Measurements from ENCODE around the genes H2AC1, SLC17A2, H2BC6 and H2BC7.

GRCh38 chr6:25139453-25140109 is 139.6 kb upstream of the CARMIL1 start:
- PRO-cap, result no peak

DNA sequence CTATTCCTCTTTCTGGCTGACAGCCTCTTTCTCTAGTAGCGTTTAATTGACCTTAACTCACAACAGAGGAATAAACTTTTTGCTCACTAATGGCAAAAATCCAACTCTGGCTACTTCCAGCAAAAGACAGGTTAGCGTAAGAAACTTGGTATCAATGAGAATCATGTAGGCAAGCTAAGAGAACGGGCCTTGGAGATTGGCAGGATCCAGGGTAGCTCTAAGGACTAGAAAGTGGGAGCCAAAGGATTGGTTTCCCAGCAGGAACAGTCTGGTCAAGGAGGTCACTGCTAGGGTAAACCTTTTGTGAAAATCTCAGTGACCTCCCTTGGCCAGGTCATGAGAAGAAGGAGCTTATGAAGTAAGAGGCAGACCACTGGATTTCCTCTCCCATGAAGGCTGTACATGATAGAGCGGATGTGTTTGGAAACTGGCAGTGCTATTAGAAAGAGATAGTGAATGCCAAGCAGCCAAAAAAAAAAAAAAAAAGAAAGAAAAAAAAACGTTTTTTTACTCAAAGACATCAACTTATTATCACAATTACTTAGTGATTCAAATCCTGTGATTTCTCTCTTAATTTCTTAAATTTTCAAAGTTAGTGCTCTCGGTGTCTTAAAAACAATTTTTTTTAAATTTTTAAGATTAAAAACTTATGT is 86.0 kb upstream of the CARMIL1 start:
- PRO-cap, result no peak

GRCh38 chr6:25218126-25218854 is 60.9 kb upstream of the CARMIL1 start:
- PRO-cap, result no peak

- PRO-cap, result no peak
These were observed 33.3 kb downstream of the CARMIL1 start for GRCh38 chr6:25312076-25313206.

DNA sequence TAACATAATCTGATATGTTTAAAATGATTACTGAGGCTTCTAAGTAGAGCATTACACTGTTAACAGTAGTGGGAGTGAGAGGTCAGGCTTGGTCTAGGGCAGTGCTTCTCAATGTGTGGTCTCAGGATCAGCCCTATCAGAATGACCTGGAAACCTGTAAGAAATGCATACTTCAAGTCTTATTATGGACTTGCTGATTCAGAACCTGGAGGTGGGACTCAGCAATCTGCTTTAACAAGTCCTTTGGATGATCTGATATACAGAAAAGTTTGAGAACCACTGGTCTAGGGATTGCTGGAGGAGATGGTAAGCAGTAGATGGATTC is 47.2 kb downstream of the CARMIL1 start:
- PRO-cap, result no peak

DNA sequence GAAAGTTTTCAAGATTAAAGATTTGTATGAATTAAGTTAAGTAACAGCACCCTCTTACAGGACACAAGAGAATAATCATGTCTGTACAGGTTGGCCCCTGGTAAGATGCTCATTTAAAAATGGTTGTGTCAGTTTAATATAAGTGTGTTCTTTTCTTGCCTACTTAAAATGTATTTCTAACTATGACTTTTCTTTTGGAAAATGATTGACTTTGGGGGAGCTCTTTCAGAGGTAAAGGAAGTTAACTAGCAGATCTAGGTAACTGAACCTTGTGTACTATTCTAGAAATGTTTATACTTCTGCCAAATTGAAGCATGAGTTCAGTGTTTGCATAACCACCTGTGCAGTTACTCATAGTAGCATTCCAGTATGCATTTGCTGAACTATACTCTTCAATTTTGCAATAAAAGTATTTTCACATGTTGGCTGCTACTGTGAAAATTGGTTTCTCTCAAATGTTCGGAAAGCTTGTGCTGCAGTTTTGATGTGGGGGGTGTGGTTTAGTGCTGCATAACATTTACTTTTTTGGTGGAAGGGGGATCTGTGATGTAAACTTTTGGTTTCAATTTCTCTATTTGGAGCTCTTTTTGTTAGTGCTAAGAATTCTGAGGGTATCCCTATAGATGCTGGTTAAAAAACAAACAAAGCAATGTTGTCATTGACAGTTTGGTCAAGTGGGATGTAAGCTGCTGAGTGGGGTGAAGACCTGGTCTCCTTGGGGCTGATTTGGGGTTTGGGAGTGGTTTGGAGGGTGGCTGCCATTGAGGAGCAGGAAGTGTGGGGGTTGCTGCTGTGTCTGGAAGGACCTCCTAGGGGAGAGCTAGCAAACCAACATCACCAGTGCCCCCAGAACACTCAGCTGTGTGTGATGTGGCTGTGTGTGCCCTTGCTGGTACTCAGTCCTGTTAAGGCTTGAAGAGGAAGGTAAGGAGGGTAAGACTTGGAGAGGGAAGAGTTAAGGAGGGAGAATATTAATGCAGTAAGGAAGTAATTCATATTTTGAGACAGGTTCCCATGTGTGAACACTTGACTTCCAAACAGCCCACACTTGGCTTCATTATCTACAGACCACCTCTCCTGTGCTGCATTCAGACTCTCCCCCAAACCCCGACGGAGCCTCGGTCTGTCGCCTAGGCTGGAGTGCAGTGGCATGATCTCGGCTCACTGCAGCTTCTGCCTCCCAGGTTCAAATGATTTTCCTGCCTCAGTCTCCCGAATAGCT is 87.9 kb downstream of the CARMIL1 start:
- PRO-cap, result no peak

DNA sequence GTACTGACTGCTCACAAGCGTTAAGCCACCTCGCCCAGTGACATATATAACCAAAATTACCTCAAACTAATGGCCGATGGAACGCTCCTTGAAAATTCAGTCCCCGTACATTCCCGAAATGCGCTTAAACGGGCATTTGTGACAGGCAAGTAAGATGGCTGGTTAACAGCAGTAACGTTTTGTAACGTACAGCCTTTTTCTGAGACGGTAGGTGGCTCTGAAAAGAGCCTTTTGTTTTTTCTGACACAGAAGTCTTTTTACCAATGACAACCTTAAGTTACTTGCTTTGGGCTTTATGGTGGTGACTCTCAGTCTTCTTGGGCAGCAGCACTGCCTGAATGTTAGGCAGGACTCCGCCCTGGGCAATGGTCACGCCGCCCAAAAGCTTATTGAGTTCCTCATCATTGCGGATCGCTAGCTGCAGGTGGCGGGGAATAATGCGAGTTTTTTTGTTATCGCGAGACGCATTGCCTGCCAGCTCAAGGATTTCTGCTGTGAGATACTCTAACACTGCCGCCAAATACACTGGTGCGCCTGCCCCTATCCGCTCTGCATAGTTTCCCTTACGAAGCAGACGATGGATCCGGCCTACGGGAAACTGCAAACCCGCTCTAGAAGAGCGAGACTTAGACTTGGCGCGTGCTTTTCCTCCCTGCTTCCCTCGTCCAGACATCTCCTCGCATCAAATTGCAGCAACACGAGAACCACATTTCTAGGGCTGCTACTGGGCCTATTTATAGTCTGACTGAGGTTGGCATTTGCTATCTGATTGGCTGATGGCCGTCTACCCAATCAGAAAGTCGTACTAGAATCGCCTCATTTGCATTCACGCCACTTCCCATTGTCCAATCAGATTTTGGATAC is at the start of gene H2AC1:
TSS of gene H2AC1 (minus strand) at position 708 of the 864 bp plus-strand sequence.
- PRO-cap, result no peak

DNA sequence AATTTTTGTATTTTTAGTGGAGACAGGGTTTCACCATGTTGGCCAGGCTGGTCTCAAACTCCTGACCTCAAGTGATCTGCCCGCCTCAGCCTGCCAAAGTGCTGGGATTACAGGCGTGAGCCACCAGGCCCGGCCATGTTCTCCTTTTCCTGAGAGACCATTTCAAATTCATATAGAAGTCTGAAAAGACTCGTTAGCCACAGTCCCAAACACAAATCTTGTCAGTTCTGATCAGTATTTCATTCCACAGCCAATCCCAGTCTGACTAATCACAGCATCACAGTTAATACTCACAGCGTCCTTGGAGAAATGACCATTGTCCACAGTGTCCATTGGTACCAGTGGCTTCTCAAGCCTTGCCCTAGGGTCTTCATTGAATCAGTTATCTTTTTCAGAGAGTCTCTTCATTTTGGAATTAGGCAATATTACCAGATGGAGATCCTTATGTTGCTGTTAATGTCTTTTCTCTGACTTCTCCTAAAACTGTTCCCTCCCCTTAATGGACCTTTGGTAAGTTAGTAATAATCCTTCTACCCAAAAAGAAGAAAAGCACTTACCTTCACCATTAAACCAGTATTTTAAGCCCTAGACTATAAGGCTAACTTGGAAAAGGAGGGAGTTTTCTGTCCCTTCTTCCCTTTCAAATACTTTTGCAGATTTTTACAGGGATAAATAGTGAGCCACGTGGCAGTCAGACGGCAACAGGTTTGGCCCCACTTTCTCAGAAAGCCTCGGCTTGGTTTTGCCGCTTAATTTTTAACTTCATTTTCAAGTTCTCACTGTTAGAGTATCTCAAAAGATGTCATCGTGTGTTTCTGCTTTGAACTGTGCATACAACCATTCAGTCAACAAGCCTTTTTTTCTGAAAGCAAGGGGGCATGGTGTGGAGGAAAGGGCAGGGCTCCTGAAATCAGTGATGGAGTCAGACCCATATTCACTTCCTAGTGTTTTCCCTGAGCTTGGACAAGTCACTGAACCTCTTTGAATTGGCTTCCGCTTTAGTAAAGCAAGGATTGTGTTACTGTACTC is at the start of gene SLC17A2:
TSS of gene SLC17A2 (minus strand) at position 709 of the 1,029 bp plus-strand sequence.
- PRO-cap, result no peak

- PRO-cap, result no peak
These were observed 369 bp upstream of the H3C3 start for GRCh38 chr6:26044913-26045117.

DNA sequence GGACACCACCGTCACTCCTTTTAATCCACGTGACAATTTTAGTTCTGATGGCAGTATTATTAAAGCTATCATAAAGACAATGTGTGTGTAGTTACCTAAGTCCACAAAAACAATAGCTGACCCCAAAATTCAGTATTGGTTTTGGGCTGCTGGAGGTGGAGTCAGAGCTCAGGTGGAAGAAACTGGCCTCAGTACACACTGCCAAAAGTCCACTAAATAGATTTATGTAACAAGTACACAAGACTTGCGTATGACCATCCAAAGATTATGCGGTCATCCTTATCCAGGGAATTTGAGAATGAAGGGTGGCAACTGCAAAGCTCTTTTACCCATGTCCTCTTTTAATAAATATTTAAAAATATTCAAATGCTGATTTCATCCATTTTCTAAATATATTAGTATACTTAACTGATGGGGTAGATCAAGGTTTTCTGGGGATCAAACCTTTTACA is 946 bp downstream of the H3C3 start:
- PRO-cap, result no peak

DNA sequence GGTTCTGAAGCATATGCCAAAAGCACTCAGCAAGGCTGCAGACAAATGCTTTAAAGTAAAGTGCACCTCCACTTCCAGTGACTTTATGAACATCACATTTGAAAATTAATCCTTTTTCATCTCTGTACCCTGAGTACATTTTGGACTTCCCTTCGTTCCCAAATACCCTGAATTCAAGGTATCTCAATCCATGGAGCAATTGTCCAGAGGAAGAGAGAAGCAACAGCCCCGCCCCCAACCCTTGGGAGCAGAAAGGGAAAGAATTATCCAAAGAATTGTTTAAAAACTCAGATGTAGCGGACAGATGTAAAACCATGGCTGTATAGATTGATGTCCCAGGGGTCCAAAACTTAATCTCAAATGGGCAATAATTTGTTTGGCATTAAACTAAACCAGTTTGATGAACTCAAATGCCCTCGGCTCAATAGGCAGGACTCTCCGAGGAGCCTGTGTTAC is 691 bp upstream of the H1-4 start:
- PRO-cap, result unidirectional peak, plus-strand start at position 198 of the sequence

DNA sequence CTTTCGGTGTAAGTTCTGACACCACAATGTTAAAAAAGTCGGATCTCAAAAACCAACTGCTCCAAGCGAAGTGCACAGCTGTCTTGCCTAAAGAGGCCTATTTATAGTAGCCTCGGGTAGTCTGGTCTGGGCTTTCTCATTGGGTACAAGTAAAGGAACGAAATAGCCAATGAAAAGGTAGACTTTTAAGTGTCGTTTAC is 206 bp upstream of the H2BC5 start:
- PRO-cap, result bidirectional peak, plus-strand start outside the sequence, minus-strand start at position 76 of the sequence

GRCh38 chr6:26166981-26167619 is 9.2 kb downstream of the H2BC5 start:
- PRO-cap, result no peak

DNA sequence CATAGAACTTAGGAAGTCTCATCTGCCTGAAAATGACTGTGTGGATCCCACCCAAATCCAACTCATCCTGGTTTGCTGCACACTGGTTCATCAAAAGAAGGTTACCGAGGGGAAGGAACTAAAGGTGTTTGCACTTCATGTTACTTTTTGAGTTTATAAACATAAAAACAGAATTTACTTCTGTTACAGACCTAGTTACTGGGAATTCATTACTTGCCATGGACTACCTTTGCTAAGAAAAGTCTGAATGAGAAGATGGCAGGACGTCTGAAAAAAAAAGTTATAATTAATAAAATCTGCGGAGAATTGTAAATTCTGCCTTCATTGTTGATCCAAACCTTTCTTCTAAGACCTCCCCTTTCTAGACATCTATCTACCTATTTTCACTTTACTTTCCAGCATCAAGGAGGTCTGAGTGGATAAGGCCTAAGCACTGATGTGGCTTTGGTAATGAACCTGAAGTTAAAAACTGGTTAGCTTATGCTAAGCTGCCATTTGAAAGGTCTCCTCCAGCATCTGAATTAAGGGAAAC is 12.5 kb upstream of the H2BC6 start:
- PRO-cap, result no peak

- PRO-cap, result bidirectional peak, plus-strand start at chr6:26183762, minus-strand start at chr6:26183608
These were observed at the start of gene H2BC6 for GRCh38 chr6:26183525-26184410. TSS of gene H2BC6 (plus strand) at chr6:26183761.

- PRO-cap, result bidirectional peak, plus-strand start at chr6:26199516, minus-strand start at chr6:26199293; bidirectional peak, plus-strand start at chr6:26199671, minus-strand start at chr6:26199783
These were observed at the start of gene H2BC7 for GRCh38 chr6:26199399-26200378. TSS of gene H2BC7 (plus strand) at chr6:26199516.

DNA sequence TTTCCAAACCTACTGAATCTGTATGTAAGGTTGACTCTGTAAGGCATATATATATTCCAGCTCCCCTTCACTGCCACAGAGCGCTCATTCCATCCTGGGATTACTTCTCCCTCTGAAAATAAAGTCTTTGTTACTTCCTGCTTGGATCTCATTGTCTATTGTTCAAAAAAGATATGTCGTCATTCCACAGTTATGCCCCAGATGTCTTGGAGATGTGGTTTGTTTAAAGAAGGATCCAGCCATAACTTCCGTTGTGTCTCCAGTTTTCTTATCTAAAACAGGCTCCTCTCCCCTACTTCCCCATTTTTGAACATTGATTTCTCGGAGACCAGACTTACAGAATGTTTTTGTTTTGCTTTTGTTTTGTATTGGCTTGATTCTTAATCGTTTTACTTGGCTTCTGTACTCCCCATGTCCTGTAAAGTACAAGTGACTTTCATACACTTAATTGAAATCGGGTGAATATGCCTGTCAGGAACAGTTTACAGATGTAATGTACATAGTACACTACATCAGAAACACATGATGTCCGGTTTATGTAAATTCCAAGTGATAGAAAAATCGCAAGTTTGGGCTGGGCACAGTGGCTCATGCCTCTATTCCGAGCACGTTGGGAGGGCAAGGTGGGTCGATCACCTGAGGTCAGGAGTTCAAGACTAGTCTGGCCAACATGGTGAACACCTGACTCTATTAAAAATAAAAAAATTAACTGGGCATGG is 1.6 kb downstream of the H4C5 start:
- PRO-cap, result bidirectional peak, plus-strand start at position 242 of the sequence, minus-strand start at position 114 of the sequence

- PRO-cap, result no peak
These were observed 2.0 kb downstream of the H2BC8 start for GRCh38 chr6:26214401-26215030.

DNA sequence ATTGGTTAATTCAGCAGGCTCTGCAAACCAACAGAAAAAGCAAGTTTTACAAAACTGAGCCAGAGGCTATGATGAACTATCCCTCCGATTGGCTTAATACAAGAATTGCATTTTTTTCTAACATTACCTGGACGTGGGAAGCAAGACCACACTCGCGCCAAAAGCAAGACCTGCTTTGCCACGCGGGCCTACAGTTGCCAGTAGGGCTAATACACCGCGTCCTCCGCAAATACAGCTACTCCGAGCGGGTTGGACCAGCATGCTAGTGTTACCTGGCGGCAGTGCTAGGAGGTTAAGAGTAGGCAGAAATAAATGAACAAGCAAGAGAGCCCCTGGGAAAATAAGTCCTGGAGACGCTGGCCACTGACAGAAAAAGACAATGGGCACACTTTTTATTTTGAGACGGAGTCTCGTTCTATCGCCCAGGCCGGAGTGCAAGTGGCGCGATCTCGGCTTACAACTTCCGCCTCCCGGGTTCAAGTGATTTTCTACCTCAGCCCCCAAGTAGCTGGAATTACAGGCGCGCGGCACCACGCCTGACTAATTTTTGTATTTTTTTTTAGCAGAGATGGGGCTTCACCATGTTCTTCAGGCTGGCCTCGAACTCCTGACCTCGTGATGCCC is 1.7 kb downstream of the H1-3 start:
- PRO-cap, result no peak

- PRO-cap, result no peak
These were observed 3.0 kb downstream of the H4C6 start for GRCh38 chr6:26242966-26243727.